ENCODE measurements around the gene SRGAP1.

DNA sequence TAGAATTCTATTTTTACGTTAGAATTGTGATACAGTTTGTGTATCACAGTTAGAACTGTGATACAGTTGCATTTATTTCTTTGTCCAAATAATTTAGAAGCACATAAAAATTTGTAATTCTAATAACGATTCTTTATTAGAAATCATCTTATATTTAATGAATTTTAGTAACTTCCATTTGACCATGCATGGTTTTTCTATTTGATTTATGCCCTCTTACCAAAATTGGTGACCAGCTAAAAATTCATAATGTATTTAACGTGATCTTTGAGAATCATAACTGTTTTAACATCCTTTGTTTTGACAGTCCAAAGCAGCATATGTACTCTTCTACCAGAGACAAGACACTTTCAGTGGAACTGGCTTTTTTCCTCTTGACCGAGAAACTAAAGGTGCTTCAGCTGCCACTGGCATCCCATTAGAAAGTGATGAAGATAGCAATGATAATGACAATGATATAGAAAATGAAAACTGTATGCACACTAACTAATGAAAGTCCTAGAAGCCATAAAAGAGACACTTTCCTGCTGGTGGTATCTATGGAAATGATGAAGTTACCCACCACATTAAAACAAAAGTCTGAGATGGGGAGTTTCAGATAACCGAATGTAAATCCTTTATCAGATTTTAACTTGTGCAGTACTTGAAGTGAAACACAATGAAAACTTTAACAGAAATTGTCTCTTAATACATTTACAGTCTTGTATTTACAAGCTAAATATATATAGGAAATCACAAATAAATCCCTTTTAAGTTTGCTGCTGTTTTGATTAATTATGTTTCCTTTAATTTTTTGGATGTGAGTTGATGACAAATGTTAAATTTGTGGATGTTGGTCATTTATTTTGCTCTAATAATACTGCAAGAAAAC lies 62.5 kb upstream of the MON2 start:
- PRO-cap = no peak

GRCh38 chr12:62487976-62488328 lies 21.3 kb downstream of the MON2 start:
- PRO-cap = no peak

DNA sequence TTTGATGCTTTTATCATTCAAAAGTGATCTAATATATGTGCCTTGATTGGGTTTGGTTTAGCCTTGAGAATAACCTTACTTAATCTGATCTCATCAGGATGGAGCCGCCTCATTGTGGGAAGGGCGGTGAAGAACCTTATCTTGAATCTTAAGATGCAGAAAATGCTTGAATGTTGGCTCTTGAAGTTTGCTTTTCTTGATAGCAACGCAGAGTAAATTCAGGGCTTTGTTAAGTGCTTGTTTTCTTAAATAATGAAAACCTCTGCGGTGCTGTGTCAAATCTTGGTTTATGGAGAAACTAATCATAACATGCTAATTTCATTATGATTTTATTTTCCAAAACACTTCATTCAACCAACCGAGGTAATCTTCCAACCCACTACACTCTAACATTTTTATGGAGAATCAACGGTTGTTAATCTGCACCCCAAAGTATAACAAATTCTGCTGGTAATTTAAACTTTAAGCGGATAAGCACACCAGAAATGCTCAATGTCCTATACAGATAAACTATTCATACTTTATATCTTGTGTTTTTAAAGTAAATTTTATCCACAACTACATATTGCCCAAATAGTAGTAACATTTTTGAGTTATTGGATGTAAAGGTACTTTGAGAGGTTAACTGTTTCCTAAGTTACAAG lies 138.4 kb downstream of the MON2 start:
- PRO-cap = no peak

DNA sequence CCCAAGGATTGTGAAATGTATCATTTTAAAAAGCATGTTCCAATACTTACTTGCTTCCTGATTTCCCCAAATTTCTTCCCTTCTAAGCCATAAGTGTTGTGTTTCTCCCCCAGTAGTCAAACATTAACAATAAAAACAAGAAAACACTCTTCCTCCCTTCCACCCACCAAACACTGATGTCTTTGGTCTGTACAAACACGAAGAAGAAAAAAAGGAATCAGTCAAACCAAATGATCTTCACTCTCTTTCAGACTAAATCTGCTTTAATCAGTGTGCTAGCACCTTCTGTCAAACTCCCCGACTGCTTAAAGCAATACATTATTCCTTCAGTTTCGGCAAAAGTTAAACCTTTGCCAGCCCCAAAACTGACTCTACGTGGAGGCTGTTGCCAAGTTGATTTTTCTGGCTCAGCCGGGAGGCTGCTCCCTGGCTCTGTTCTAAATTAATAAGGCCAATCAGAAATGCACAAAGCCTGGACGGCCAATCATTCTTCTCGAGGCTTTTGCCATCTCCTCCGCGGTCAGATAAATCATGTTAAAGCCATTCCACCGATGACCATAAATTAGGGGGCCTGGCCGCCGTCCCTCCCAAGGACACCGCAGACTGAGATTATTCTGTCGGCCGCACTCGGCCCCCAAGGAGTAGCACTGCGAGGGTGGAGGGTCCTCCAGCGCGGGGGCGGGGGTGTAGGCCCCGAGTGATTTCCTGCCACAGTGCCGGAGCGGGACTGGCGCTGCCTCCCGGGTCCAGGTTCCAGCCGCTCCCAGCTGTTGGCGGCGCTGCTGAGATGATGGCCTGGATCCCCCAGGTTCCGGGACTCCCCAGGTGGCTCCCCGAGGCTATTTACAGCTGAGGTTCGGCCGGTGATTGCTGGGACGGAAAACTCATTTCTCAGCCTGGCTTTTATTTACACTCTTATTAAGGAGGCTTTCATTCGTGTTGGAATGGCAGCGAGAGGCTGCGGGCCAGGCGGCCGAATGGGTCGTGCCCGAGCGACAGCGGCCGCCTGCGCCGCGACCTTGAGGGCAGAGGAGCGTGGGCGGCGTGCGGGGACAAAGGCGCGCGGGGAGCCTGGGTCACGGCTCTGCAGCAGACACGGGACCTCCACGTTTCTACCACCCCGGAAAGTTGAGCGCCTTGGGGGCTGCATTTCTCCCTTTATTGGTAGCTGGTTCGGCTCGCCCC lies 165.0 kb downstream of the MON2 start:
- PRO-cap = no peak

DNA sequence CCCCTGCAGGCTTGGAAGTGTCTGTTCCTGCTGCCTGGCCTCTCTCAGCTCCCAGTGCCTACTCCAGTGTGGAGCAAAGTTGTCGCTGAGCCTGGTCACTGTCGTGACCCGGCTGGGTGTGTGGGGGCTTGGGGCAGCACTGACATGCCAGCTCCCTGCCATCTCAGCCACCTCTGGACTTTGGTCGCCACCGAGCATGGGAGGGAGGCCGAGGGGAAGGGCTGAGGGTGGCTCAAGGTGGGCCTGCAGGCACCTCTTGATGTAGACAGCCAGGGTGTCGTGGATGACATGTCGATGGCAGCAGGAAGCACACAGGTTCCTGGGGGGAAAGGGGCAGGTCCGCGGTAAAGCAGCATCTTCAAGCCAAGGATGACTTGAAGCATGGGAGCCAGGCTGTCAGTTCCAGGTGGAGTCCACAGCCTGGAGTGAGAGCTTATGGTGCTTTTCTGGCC lies 209.9 kb downstream of the MON2 start:
- PRO-cap = no peak

- PRO-cap = no peak
These were observed 214.4 kb downstream of the PPM1H start for GRCh38 chr12:62720393-62721065.

DNA sequence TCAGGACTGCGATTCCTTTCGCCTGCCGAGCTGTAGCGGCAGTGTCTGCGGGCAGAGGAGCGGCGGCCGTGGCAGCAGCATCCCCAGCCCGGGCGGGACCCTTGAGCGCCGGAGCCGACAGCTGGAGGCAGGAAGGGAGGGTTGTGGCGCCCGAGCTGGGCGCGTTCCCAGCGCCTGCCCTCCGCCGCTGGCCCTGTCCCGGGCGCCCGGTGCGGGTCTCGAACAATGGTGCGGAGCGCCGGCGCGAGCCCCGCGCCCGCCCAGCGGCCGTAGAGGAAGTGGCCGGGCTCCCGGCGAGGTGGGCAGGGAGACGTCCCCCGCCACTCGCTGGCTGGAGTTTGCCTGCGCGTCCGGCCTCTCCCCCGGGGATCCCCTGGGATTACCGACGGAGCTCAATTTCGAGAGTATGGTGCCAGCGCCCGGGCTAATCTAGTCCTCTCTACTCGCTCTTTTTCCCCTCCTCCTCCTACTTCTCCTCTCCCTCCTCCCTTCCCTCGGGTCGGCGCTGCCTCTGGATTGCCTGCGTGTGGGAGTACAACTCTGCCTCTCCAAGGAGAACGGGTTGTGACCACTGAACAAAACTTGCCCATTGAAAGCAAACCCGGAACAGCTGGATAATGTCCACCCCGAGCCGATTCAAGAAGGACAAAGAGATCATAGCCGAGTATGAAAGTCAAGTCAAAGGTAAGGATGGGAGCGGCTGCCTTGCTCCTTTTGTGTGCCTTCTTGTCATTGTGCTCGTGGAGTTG lies at the start of gene SRGAP1:
TSS of gene SRGAP1 (plus strand) at position 501 of the 749 bp plus-strand sequence.
- PRO-cap = no peak

GRCh38 chr12:63861991-63863127 lies 17.9 kb downstream of the SRGAP1 start:
- PRO-cap = no peak

GRCh38 chr12:64078728-64079189 lies 143.3 kb downstream of the KICS2 start:
- PRO-cap = no peak

DNA sequence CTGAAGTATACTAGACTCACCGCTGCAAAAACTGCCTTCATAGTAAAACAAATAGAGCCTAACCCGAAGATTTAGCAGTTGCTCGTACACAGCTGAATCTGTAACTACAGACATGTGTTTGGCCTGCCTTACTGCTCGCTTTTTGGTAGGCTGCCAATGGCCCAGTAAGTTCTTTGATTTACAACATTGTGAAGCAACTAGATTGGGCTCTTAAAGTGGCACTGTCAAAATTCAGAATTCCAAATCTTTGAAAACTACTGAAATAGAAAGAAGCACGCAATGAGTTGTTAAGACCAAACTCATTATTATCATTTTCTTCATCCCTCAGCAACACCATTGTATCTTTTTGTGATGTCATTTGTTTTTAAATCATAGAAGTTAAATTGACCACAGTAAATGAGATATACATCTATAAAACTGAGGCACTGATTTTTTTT lies 138.8 kb downstream of the KICS2 start:
- PRO-cap = no peak

DNA sequence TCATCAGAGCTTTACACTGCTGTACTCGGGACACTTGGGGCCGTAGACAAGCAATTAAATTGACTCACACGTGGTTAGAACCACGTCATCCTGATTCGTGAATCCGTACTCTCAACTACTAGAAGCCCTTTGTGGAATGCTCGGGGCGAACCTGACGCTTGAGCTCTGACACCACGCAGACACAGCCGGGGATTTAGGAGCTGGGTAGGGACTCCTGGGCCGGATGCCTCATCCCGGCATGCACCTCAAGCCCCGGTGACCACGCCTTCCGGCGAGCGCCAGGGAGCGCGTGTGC lies 231 bp upstream of the XPOT start:
- PRO-cap = bidirectional peak, plus-strand start outside the sequence, minus-strand start at position 181 of the sequence

DNA sequence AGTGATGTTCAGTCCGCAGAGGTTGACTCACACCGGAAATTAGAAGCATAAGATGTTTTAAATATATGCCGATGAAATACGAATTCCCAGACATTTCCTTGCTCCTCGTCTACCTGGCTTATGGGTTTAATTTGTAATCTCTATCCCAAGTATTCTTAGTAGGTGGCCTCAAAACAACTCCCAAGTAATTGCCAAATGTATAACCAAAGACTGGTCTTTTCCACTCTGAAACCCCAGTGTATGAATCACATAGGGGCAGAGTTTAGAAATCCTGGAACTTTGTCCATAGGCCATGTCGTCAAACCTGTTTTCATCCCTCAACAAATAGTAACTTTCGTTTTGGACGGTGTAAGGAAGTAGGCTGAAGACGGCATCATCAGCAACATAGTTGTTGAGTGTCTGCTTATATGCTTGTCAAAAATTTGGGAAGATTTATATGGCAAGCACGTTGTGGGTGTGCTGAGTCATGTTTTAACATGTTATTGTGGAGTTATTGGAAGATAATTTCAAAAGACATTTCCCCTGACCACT lies 831 bp downstream of the TBK1 start:
- PRO-cap = no peak

DNA sequence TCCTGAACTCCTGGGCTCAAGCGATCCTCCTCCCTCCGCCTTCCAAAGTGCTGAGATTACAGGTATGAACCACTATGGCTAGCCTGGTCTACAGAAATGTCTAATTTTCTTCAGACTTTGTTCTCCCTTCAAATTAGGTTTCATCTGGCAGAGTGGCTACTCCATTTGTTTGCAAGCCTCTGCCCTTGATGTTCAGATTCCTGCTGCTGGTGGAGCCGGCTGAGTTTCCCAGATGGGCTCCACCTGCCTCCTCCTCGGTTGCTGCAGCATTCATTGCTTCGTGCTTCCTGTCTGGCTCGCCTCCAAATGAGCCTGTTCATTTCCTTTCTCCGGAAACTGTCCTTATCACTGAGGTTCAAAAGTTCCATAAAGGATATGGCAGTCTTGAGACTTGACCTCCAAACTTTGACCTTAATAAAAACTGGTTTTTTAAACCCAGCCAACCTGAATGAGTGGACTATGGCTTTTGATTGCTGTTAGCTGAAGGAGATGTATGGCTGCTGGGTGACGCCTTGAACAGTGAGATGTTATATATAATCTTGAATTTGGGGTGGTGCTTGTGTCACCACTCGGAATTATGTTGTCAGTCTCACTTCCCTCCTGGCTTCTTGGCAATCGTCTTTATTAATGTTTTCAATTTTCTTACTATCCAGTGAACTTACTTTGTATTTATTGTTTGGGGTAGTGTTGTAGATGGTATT lies 62.6 kb downstream of the RASSF3 start:
- PRO-cap = no peak

- PRO-cap = no peak
These were observed 1.5 kb downstream of the GNS start for GRCh38 chr12:64757602-64758207.

DNA sequence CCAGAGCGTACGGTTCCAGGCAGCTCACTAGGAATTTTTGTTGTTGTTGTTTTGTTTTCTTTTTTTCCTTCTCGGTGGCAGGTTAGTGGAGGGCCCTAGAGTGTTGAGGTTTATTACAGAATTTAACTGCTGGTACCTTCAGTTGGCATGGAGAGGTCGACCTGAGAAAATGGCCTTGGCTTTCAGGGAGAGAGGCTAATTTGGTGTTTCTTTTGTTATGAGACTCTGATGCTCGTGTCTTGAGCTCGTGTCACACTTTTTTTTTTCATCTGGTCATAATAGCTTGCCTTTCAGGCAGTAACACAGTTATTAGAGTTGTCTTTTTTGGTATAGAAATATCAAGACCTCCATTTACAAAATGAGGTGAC lies 22.6 kb upstream of the GNS start:
- PRO-cap = no peak

DNA sequence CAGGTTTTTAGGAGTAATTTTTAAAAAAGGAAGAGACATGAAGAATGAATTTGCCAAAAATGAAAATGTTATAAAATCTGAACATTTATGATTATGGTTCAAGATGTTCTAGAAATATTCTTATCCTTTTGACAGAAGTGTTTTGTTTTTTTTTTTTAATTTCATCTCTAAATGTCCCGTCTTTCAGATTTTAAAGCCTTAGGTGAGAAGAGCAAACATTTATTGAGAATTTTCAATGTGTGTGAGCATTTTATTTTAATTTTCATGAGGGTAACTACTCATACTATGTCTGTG lies 12.3 kb downstream of the LEMD3 start:
- PRO-cap = no peak

- PRO-cap = no peak
These were observed 192.4 kb upstream of the HMGA2 start for GRCh38 chr12:65631530-65632626.

DNA sequence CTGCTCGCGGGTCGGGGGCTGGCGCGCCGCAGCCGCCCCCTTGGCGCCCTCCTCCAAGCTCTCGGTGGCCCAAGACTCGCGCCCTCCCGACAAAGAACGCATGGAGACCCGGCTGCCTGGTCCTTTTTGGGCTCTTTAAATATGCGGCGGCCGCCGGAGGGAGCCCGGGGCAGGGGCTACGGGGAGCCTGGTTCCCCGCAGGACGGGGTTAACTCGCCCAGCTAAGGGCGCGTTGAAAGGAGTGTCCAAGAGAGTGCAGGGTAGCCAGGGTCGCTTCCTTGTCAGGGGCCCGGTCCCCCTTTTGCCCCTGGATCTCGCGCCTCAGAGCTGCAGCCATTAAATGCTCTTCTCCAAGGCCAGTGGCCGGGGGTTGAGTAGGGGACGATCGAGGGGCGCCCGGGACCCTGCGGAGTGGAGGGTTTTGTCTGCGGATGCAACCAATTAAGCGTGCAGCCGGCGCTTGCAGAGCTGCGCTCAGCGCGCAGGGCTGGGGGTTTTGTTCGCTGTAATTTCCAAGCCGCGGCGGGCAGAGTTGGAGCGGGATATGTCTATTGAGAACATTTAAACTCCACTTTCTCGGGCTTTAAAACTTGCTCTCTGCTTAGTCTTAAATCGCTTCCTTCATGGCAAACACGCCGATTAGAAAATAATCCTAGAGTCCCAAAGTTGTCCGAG lies 1.7 kb downstream of the HMGA2 start:
- PRO-cap = no peak

- PRO-cap = no peak
These were observed 45.0 kb downstream of the IRAK3 start for GRCh38 chr12:66233877-66234528.

DNA sequence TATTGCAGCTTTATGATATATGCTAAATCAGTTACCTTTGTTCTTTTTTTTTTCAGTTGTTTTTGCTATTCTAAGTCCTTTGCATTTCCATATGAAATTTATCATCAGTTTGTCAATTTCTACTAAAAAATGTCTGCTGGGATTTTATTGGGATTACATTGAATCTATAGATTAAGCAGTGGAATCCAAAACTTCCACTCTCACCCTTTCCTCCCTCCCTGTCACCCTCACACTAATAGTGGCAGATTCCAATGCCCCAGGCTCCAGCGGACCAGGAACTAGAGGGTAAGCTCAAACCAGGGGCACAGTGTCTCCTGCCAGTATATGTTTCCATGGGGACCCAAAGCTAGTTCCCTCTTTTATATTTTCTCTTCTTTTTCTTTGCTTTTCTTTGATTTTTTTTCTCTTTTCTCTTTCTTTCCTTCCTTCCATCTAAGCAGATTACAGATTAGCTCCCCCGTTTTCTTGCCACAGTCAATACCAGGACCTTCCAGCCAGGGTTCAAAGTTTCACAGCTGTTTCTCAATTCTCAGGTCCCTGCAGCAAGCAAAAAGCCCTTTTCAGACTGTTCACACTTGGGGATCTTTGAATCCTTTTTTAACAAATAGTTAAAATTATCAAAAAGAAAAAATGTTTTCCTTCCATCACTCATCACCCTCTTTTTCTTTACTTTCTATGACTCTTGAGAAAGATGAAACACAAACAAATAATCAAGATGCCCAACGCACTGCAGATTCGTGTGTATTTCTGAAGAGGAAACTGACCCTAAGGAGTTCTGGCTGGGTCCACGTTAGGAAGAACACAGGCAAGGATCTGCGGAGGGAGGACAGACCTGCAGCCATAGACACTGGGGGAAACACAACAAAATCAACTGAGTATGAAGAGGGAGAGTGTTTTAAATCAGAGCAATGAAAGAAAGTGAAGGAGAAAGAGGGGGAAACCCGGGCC lies 245.4 kb upstream of the CAND1 start:
- PRO-cap = no peak